Bronchus fibroblast of lung (primary cell): ENCODE data around the gene PGAP1.

GRCh38 chr2:196526945-196527298, 66.4 kb downstream of the HECW2 start:
- RAMPAGE, long total RNA: no peak

- RAMPAGE, long total RNA: no peak
Observed at GRCh38 chr2:196926479-196926908, at the start of gene PGAP1. Gene PGAP1 (minus strand): TSS chr2:196926707.

GRCh38 chr2:197005562-197005846, 79.0 kb upstream of the PGAP1 start:
- RAMPAGE, long total RNA: no peak

GRCh38 chr2:197010153-197010405, 83.6 kb upstream of the PGAP1 start:
- RAMPAGE, long total RNA: no peak

DNA sequence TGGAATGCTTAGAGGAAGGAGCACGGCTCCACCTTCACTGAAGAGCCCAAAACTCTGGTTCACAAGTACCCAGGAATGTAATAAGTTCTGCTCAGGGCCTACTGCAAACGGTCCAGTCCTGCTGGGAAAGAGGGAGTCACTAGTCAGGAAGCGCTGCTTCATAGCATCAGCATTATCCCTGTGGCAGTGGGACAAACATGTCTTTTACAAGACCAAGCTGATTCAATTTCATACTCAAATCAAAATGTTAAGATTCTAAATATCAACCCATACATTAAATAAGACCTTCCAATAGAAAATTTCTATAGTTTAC, 152.9 kb upstream of the PGAP1 start:
- RAMPAGE, long total RNA: no peak

DNA sequence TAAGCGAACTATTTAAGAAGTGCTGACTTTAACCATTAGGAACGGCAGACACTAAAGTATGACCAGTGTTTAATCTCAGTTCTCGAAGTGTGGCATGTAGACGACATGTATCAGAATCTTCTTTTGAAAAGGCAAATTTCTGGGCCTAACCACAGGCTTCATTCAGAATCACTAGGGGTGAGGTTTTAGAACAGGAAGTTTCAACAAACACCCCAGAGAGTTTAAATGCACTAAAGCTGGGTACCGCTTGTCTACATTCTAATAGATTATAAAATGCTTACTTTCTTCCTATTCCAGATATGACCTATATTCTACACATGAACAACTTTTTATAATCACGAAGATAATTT, 180.2 kb downstream of the ANKRD44 start:
- RAMPAGE, long total RNA: no peak

DNA sequence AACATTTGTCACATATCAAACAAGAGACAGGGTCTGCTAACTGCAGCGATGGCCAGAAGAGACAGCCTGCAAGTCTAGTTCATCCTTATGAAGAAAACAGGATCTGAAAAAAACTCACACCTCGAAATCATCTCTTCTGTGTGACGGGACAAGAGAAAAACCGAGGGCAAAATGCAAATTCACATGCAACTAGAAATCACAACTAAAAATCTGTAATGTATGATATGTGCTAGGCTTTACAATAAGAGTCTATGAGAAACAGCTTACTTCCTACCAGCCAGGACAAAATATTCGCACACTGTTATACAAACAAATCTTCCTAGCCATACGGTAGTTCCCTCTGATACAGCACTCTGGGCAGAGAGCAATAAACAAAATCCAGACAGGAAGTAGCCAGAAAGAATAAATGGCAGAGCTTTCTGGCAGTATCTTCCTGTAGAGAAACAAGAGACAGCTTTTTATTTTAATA, 48.7 kb downstream of the ANKRD44 start:
- RAMPAGE, long total RNA: no peak

DNA sequence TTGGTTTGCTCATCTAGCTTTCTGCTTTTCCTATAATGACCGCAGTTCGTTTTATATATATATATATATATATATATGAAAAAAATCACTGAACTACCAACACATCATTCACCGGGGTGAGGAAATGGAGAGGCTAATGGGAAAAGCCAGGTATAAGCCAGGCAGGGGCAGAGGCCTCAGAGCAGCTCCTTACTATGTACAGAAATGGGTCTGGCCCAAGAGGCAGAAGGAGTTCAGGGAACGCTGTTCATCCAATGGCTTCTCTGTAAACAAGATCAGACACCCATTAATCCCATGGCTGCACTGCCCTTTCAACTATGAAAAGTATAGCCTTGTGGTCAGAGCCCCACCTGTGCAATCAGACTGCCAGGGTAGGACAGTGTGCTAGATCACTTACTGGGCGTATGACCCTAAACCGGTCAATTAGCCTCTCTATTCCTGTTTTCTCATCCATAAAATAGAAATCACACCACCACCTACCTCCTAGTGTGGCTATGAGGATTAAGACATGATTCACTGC, 4.6 kb downstream of the ANKRD44 start:
- RAMPAGE, long total RNA: no peak

GRCh38 chr2:197615143-197615564, 60.2 kb downstream of the RFTN2 start:
- RAMPAGE, long total RNA: no peak

DNA sequence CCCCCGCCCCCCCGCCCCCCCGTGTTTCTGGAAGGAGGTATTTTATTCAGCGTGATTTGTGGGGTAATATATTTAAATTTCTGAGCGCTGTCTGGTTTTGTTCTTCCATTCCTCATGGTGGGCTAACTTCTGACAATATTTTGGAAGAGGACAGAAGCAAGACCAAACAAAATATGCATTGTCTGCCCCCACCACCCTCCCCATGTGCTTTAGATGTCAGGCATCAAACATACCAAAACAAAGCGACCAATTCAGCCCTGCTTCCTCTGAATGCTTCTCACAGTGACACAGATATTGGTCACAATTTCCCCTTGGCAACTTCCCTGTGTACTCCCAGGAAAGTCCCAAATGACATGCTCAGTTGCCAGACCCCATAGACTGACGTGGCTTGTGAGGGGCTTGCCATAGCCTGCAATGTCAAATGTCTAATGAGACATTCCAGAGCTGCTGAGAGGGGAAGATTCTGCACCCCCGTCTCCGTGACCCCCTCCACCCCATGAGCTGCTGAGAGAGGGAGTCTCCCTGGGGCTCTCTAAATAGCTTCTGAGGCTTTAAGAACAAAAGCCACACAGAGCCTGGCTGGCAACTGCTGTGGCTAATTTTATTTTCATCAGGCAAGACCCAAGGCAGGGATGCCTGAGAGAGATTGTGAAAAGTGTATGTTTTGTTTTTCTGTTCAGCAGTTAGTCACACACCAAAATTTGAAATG, 47.4 kb downstream of the RFTN2 start:
- RAMPAGE, long total RNA: no peak

DNA sequence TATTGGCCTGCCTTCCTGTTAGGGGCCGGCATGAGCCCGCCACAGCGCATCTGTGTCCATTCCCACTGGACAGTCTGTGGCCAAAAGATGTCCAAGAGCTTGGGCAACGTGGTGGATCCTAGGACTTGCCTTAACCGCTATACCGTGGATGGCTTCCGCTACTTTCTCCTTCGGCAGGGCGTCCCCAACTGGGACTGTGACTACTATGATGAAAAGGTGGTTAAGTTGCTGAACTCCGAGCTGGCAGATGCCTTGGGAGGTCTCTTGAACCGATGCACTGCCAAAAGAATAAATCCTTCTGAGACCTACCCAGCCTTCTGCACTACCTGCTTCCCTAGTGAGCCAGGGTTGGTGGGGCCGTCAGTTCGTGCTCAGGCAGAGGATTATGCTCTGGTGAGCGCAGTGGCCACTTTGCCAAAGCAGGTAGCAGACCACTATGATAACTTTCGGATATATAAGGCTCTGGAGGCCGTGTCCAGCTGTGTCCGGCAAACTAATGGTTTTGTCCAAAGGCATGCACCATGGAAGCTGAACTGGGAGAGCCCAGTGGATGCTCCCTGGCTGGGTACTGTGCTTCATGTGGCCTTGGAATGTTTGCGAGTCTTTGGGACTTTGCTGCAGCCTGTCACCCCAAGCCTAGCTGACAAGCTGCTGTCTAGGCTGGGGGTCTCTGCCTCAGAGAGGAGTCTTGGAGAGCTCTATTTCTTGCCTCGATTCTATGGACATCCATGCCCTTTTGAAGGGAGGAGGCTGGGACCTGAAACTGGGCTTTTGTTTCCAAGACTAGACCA, 1.4 kb downstream of the MARS2 start:
- RAMPAGE, long total RNA: no peak

DNA sequence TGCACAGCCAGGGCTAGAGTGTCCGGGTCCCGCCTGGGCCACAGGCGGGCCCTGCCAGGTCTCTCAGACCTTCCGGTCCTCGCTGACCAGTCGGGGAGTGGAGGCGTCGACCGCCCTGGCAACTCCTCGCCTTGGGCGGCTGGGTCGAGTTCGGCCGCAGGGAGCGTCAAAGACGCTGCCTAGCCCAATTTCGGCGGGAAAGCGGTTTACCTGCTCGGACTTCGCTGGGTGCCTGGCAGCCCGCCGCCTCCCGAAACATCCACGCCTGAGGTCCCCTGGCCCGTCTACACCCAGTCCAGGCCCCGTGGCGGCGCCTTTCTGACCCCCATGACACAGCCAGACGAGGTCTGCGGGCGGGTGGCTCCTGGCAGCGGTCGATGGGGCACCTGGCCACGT, 340 bp upstream of the BOLL start:
- RAMPAGE, long total RNA: no peak

GRCh38 chr2:197830028-197830747, 25.8 kb downstream of the PLCL1 start:
- RAMPAGE, long total RNA: no peak

DNA sequence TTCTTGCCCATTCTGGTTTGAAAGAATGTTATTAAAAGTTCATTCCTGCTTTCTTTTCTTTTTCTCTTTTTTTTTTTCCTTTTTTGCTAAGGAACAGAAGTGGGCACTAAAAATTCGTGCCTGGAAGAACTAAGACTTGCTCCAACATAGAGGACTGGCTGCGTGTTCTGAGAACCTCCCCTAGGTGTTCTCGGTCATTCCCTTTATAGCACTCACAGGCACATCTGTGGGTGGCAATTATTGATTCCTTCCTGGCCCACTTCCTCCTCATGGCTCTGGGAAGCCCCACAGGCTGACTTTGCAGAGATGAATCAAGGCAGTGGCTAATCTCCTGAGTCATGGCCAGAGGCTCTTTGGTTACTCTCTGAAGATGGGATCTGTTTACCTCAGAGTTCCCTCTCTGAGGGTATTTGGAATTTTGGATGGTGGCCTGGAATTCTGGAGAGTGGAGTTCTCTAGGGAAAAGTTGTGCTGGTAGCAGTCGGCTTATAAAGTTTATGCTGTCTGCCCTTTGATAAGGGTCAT, 104.9 kb downstream of the PLCL1 start:
- RAMPAGE, long total RNA: no peak

DNA sequence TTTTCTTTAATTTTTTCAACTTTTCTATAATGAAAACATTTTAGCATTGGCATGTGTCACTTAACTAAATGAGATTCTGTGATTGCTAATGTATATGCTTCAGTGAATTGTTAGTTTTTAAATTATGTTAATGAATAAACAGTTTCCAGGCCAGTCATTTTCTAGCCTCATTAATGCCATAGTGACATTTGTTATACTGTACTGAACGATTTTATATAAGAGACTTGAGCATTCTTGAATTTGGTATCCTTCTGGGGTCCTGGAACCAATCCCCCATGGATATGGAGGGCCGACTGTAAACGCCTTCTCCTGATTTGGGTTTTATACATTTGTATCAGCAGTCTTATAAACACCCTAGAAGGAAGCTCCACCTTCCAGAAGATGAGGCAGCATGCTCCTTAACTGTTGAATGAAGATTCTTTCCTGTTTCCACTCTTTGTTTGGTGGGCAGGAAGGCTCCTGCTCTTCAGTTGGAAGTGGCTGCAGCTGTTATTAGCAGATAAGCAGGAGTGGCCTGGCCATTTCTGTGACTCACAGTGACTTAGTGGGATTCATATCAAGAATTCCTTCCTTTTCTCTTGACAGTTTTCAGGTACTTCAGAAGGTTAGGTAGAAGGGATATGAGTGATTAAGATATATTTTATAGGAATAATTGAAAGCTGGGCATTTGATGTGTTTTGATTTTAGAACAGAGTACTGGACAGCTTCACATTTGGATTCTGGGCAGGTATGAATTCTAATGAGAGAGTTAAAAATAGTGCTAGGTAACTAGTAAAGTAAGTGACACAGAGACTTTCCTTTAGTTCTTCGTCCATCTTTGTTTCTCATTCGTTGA, 124.8 kb downstream of the PLCL1 start:
- RAMPAGE, long total RNA: no peak

- RAMPAGE, long total RNA: no peak
Observed at GRCh38 chr2:198313168-198313403, 508.7 kb downstream of the PLCL1 start.

GRCh38 chr2:198528287-198528878, 724.0 kb downstream of the PLCL1 start:
- RAMPAGE, long total RNA: no peak

GRCh38 chr2:198555018-198555513, 750.7 kb downstream of the PLCL1 start:
- RAMPAGE, long total RNA: no peak

DNA sequence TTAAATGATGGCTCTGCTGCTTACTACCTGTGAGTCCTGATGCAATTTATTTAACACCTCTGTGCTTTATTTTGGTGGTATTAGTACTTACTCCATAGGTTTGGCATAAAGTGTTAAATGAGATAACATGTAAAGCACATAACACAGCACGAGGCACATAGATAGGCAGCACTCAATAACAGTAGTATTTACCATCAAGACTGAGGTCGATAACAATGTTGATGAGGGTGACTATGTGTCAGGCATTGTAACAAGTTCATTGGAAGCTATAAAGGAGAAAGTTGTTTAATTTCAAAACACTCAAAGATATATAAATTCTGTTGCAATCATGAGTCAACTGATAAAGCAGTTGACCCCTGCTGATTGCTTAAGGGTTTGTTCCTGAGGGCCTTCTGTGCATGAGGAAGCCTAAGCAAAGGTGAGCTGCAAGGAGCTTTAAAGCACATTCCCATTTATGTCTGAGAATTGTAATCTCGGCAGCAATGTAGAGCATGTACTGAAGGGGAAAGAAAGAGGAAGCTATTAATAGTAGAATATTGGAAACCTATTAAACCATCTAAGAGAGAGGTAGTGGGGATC, 760.5 kb downstream of the SATB2 start:
- RAMPAGE, long total RNA: no peak

- RAMPAGE, long total RNA: no peak
Observed at GRCh38 chr2:199455394-199456706, 1.9 kb downstream of the SATB2 start.